SK-MEL-5 (cell line): ENCODE results near the genes CCNB1 and AK6.

DNA sequence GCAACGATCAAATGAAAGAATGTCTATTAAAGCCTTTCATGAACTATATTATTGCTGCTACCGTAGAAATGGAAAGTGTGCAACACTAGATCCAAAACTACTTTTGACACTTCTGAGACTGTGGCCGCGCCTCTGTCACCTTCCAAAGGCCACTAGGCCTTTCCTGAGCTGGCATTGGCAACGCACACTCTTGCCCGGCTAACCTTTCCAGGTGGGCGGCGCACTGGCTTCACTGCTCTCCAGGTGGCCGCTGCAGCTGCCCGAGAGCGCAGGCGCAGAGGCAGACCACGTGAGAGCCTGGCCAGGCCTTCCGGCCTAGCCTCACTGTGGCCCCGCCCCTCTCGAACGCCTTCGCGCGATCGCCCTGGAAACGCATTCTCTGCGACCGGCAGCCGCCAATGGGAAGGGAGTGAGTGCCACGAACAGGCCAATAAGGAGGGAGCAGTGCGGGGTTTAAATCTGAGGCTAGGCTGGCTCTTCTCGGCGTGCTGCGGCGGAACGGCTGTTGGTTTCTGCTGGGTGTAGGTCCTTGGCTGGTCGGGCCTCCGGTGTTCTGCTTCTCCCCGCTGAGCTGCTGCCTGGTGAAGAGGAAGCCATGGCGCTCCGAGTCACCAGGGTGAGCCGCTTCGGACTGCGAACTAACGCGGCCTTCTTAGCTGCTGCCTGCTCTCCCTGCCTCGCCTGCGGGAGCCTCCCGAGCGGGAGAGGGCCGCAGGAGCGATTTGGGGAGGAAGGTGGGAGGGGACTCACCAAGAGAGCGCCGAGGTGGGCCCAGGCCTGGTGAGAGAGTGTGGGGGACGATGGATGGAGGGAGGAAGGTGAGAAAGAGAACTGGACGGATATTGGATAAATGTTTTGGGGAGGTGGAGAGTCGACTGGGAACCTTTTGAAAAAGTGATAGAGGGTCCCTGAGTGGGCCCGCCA, at the start of gene CCNB1:
Gene CCNB1, plus strand, starts transcription at position 483 of the 924 bp plus-strand sequence.
RAMPAGE:
- cytosol, long total RNA, result start-site peak on the plus strand centred at position 520 of the sequence, 83 bp wide, 2,171 and 1,002 reads in 2 replicates
- long total RNA, result start-site peak on the plus strand centred at position 527 of the sequence, 96 bp wide, 1,310 and 615 reads in 2 replicates
- nucleus, long total RNA, result start-site peak on the minus strand centred at position 241 of the sequence, 63 bp wide, 31 and 20 reads in 2 replicates; start-site peak on the plus strand centred at position 501 of the sequence, 79 bp wide, 1,016 and 417 reads in 2 replicates

DNA sequence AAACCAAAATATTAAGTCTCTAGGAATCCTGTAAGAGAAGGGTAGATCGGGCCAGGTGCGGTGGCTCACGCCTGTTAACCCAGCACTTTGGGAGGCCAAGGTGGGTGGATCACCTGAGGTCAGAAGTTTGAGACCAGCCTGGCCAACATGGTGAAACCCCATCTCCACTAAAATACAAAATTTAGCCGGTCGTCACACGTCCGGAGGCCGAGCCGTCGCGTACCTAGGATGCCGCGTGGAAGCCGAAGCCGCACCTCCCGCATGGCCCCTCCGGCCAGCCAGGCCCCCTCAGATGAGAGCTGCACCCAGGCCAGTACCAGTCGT, 1.0 kb upstream of the CCDC125 start:
RAMPAGE:
- cytosol, long total RNA, result start-site peak on the plus strand centred at position 193 of the sequence, 10 bp wide, 50 and 31 reads in 2 replicates
- long total RNA, result no peak
- nucleus, long total RNA, result no peak

DNA sequence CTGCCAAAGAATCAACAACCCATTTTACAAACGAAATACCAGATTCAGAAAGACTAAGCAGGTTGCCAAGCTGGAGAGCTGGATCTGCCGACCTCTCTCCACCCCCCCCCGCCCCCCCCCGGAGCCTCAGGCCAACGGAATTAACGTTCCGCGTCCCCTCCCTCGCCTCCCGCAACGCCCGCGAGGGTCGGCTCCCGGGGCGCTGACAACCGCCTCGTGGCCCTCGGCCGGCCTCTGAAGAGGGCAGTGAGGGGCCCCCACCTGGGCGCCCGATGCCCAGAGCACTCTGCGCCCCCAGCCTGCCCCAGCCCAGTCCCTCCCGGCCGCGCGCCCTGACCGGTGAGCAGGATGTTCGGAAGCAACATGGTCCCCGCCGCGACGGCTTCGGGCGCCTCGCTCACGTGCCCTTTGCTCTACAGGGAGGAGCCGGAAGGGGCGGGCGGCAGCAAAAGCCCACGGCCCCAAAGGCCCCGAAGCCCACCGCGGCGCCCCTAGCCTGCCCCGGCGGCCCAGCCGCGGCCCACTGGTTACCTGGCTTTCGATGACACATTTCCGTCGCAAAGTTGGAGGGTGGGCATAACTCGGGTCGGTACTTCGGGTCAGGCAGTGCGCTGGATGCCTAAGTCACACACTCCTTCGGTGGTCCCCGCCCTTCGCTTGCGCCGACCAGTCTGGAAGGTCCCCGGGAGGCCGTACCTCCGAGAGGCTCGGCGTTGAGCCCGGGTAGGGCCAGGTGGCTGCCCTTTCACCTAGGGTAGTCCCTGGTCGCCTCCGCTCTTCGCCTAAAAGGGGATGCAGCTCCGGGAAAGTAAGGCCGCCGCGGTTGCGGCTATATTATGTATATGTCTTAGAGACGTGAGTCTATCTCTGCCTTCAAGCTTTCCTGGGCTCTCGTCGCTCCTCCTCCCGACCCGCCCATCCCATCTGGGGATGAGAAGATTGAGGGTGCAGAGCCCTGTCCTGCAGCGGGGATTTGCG, at the start of gene AK6:
Gene AK6, minus strand, starts transcription at position 395 of the 978 bp plus-strand sequence.
RAMPAGE:
- cytosol, long total RNA, result start-site peak on the minus strand centred at position 530 of the sequence, 342 bp wide, 14,676 and 10,915 reads in 2 replicates; start-site peak on the plus strand centred at position 693 of the sequence, 69 bp wide, 644 and 259 reads in 2 replicates
- long total RNA, result start-site peak on the minus strand centred at position 394 of the sequence, 69 bp wide, 10,749 and 9,190 reads in 2 replicates; start-site peak on the plus strand centred at position 702 of the sequence, 86 bp wide, 254 and 464 reads in 2 replicates
- nucleus, long total RNA, result start-site peak on the minus strand centred at position 390 of the sequence, 67 bp wide, 582 and 294 reads in 2 replicates; start-site peak on the plus strand centred at position 693 of the sequence, 69 bp wide, 368 and 160 reads in 2 replicates

RAMPAGE:
- cytosol, long total RNA, result no peak
- long total RNA, result no peak
- nucleus, long total RNA, result no peak
Observed at GRCh38 chr5:69517646-69518263, 25.2 kb downstream of the OCLN start.

GRCh38 chr5:72141423-72141776, 34.1 kb downstream of the MAP1B start:
RAMPAGE:
- cytosol, long total RNA, result no peak
- long total RNA, result no peak
- nucleus, long total RNA, result no peak

RAMPAGE:
- cytosol, long total RNA, result no peak
- long total RNA, result no peak
- nucleus, long total RNA, result no peak
Observed at GRCh38 chr5:72141777-72142036, 34.4 kb downstream of the MAP1B start.

DNA sequence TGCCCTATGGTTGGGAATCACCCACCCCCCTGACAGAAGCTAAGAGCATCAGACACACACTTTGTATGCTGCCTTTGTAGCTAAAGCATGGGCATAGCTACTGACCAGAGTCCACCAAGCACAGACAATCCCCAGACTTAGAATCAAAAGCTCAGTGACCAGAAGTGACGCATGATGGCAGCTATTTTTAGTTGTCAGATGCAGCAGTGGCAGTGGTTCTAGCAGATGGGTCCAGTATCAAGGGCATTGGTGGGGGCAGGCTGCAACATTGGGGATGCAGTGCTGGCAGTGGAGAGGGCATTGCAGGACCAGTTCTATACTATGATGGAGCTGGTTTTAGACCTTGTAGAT, 53.2 kb upstream of the ZNF366 start:
RAMPAGE:
- cytosol, long total RNA, result no peak
- long total RNA, result no peak
- nucleus, long total RNA, result no peak

RAMPAGE:
- cytosol, long total RNA, result no peak
- long total RNA, result no peak
- nucleus, long total RNA, result no peak
Observed at GRCh38 chr5:72815488-72815858, 988 bp upstream of the TNPO1 start.

RAMPAGE:
- cytosol, long total RNA, result no peak
- long total RNA, result no peak
- nucleus, long total RNA, result no peak
Observed at GRCh38 chr5:72866595-72867322, 50.3 kb downstream of the TNPO1 start.

GRCh38 chr5:72911490-72912201, 44.2 kb upstream of the FCHO2 start:
RAMPAGE:
- cytosol, long total RNA, result no peak
- long total RNA, result no peak
- nucleus, long total RNA, result no peak

DNA sequence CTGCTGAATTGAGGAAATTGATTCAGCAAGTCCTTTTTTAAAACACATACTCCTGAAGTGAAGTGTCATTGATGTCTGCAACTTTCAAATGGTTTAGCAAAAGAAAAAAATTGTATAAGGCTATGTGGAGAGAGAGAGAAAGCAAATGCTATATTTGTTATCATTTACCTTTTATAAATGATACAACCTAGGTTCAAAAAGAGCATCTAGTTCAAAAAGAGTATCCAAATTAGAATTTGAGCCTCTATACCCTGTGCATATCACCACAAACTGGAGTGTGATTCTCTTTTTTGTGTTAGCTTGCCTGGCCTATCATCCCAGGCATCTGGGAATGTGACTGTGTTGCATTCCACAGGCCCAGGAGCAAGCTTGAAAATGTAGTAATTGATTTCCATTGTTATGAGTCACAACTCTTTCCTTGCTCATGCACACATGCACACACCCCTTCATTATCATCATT, 75.0 kb downstream of the FCHO2 start:
RAMPAGE:
- cytosol, long total RNA, result no peak
- long total RNA, result no peak
- nucleus, long total RNA, result no peak

DNA sequence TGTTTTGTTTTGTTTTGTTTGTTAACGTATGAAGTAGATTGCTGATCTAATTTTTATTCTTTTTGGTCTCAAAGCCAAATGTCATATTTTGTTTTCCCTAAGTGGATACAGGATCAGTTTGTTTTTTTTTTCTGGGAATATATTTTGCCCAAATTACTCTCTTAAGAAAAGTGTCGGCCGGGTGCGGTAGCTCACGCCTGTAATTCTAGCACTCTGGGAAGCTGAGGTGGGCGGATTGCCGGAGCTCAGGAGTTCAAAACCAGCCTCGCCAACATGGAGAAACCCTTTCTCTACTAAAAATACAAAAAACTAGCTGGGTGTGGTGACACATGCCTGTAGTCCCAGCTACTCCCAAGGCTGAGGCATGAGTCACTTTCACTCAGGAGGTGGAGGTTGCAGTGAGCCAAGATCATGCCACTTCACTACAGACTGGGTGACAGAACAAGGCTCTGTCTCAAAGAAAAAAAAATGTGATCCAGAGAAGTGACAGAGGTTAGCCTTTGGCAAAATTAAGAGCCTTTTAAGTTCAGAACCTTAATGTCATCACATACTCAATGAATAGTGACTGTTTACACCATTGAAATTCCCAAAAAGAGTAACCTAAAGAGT, 26.5 kb upstream of the TMEM171 start:
RAMPAGE:
- cytosol, long total RNA, result no peak
- long total RNA, result no peak
- nucleus, long total RNA, result no peak

DNA sequence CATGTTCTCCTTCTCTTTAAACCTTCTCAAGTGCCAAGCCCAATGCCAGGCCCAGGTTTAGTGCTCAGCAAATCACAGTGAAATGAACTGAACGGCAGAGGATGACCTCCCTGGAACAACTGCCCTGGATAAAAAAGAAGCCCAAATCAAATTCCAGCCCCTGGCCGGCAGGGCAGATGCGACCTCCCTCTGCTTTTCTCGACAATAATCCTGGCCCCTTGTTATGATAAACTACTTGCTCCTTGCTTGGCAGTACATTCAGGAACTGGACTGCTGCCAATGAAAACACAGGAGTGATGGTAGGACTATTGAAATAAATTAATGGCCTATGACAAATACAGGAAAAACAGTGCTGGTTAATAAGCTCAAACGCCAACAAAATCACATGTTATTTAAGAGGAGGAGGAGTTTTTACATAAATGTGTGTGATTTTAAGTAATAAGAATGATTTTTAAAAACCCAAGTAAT, 108.4 kb downstream of the TMEM174 start:
RAMPAGE:
- cytosol, long total RNA, result no peak
- long total RNA, result no peak
- nucleus, long total RNA, result no peak

GRCh38 chr5:73286179-73286609, 113.2 kb downstream of the TMEM174 start:
RAMPAGE:
- cytosol, long total RNA, result no peak
- long total RNA, result no peak
- nucleus, long total RNA, result no peak

RAMPAGE:
- cytosol, long total RNA, result no peak
- long total RNA, result no peak
- nucleus, long total RNA, result no peak
Observed at GRCh38 chr5:73663417-73663661, 37.3 kb downstream of the ARHGEF28 start.

DNA sequence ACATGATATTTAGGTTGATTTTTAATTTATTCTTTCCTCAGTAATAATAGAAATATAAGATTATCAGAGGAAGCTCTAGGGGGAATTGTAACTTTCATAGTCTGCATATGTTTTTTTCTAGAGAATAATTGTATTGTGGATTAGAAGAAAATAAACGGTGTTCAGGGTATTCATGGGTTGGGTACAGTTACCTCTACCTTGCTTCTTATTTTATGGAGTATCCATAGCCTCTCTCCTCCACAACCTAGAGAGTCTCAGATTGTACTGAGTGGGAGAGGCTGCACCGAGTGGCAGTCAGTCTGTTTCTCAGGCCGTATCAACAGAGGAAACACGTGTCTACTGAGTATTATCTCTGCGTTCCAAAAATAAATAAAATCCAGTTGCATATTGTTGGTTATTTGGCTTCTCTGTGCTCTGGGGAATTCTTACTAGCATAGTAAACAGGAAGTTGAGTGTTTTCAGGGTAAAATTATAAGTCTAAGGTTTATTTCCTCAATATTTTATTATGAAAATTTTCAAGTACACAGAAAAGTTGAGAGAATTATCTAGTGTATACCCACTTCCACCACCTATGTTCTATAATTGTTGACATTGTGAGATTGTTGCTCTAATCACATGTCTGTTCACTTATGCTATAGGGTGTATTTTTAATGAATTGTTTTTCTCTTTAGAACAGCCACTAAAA, 231.0 kb downstream of the ARHGEF28 start:
RAMPAGE:
- cytosol, long total RNA, result no peak
- long total RNA, result no peak
- nucleus, long total RNA, result no peak

RAMPAGE:
- cytosol, long total RNA, result no peak
- long total RNA, result no peak
- nucleus, long total RNA, result no peak
Observed at GRCh38 chr5:73897696-73898351, 271.8 kb downstream of the ARHGEF28 start.

GRCh38 chr5:73919312-73919763, 293.3 kb downstream of the ARHGEF28 start:
RAMPAGE:
- cytosol, long total RNA, result no peak
- long total RNA, result no peak
- nucleus, long total RNA, result no peak

RAMPAGE:
- cytosol, long total RNA, result no peak
- long total RNA, result no peak
- nucleus, long total RNA, result no peak
Observed at GRCh38 chr5:74241716-74242206, 398.8 kb downstream of the ENC1 start.

DNA sequence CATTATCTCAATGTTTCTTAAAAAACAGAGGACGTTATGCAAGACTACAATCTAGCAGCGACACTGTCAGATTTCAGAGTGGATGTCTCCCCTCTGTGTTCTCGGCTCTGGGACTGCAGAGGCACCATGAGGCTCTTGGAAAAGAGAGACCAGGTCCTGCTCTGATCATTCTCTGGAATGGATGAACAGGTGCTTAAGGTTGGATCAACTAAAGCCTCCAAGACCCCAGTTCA, 364.8 kb downstream of the ENC1 start:
RAMPAGE:
- cytosol, long total RNA, result no peak
- long total RNA, result no peak
- nucleus, long total RNA, result no peak